BJ (cell line): ENCODE data around the genes DRD2 and ZW10.

DNA sequence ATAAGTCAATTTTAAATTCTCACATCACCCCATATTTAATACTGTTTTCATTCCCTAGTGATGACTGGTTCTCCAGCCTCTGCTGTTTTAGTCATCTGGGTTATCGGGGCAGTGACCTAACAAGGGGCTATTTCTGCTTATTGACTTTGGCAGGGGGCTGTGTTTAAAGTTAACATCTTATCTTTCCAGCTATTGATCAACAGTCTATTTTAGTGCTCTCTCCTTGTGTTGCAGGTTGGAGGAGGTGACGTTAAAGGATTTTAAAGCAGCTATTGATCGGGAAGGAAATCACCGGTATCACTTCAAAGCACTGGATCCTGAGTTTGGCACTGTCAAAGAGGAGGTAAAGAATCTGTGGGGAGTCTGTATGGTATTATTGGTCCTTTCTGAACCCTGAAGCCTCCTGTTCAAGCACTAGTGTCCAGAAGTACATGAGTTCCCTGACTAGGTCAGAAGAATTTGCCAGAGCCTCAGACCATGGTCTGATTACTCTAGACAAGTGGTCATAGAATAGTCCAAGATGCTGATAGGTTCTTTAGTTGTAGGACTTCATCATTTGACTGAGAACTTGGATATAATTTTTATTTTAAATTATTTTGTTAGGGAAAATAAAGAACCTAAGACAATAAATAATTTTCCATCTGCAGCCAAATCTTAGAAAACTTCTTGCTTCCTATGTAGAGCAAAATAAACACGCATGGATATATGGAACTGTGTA, 7.5 kb upstream of the DLAT start:
- CAGE, long polyA plus RNA: no peak
- RRBS: no CpG with 5 or more reads among the region's 5 CpGs

- CAGE, long polyA plus RNA: no peak
- RRBS: no CpG with 5 or more reads among the region's 9 CpGs
Measured at GRCh38 chr11:112120167-112120715, 33.6 kb downstream of the SDHD start.

DNA sequence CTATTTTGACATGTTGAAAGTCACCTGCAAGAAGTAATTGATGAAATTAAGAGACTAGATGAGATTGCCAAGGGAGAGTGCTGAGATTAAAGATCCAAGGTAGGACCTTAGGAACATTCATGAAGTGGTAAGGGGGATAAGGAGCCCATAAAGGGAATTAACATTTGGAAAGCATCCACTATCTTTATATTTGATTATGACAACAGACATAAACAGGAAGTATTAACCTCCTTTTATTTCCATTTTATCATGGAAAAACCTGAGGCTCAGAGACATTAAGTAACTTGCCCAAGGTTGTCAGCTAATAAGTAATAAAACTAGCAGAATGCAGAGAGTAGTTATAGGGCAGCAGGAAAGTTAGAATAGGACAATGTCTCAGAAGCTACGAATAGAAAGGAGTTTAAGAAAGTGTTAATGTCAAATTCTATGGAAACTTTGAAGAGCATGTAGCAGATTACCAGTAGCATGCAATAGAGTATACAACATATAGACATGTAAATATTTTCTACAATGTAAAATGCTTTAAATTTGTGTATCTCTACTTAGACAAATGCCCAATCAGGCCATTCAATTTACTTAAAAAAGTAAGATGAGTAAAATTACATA, 1.3 kb downstream of the BCO2 start:
- CAGE, long polyA plus RNA: no peak
- RRBS: no CpG with 5 or more reads among the region's 1 CpG

GRCh38 chr11:112270544-112270988, 9.9 kb upstream of the PLET1 start:
- CAGE, long polyA plus RNA: no peak
- RRBS: no CpG with 5 or more reads among the region's 10 CpGs

DNA sequence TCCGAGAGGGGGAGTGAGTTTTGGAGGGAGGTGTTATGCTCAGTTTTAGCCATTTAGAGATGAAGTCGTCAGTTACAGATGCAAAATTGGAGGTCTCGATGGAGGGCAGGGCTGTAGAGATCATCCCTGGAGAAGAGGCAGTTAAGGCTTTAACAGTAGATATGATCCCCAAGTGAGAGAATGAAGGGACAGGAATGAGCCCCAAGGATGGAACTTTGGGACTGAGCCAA, 108.9 kb upstream of the NCAM1 start:
- CAGE, long polyA plus RNA: no peak
- RRBS: no CpG with 5 or more reads among the region's 3 CpGs

DNA sequence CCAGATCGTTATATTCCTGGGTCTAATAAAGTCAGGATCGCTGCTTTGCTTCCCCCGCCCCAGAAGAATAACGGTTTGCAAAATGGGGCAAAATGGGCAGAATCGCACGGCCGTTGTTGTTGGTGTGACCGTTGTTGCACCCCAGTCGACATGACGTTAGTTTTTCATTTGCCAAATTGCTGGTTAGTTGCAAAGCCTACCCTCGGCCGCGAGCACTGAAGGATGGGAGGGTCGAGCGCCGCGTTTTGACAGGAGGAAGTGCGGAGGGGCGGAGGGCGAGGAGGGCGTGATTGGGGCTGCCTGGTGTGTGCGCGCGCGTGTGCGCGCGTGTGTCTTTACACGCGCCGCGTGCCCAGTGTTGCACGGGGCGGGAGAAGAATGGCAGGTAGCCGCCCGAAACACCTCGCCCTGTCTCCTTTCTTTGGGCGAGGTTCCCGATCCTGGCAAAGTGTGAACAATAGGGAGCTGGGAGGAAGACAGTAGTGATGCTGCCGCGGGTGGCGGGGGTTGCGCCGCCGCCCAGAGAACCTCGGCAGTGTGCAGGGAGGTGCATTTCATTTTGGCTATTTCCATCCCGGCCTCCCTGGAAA, 1.0 kb downstream of the NCAM1 start:
- CAGE, long polyA plus RNA: no peak
- RRBS: no CpG with 5 or more reads among the region's 47 CpGs

GRCh38 chr11:113046443-113046843, 85.2 kb downstream of the NCAM1 start:
- CAGE, long polyA plus RNA: no peak
- RRBS: no CpG with 5 or more reads among the region's 2 CpGs

DNA sequence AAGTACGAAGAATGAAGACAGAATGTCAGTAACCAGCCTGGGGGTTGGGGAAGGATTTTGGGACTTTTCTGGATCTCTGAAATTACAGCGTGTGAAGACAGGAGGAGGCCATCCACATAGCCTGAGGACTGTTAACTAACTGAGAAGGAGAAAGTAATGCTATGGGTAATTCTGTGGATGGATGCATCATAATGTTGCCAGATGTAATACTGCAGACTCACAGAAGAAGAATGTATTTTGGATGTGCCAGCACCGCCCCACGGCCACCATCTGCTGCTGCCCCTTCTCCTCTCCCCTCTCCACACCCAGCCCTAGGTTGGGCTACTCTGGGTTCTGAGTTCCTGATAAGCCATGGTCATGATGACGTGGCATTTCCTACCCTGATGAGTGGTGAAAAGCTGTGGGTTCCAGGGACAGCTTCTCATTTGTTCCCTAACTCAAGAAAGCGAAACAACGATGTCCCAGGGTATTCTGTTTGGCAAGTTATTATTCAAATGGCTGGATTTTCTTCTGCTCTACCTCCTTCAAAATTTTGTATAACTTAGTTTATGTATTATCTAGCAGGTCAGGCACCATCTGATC, 124.1 kb upstream of the TTC12 start:
- CAGE, long polyA plus RNA: no peak
- RRBS: no CpG with 5 or more reads among the region's 7 CpGs

DNA sequence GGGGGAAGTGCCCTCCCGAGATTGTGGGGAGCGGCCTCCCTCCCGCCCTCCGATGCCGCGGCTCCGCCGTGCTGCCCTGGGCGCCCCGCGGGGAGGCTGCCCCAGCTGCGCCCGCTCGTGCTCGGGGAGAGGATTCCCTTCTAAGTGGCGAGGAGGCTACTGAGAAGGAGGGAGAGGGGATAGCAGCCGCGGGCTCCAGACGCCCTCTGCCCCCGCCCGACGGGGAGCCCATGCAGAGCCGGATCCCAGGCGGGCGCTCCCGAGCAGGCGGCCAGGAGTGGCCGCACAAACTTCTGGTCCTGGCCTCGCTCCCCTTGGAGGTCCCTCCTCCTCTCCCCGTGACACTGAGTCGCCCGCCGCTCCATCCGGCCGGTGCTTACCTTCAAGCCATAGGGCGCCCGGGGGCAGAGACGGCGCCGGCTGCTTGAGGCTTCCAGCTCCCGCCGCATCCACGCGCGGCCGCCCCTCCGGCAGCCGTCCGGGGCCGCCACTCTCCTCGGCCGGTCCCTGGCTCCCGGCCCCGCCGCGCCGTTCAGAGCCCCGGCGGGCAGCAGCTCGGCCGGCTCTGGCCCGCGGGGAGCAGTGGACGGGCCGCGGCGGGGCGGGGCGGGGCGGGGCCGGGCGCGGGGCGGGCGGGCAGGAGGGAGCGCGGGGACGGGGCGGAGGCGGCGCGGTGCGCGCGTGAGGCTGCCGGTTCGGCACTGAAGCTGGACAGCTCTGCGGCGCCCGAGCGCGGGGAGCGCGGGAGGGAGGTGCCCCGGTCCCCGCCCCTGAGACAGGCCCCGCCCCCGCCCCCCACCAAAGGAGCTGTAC, at the start of gene DRD2:
DRD2 (minus strand) TSS at position 703 of the 813 bp plus-strand sequence.
- CAGE, long polyA plus RNA: no peak
- RRBS: 6% methylated on average over 41 of the region's 98 CpGs

GRCh38 chr11:113773433-113774398, at the start of gene ZW10:
Gene ZW10, minus strand, starts transcription at chr11:113773692.
- CAGE, long polyA plus RNA: start-site peak on the minus strand at chr11:113773675-113773746, 354 and 287 reads in 2 replicates
- RRBS: 1% methylated on average over 13 of the region's 47 CpGs

DNA sequence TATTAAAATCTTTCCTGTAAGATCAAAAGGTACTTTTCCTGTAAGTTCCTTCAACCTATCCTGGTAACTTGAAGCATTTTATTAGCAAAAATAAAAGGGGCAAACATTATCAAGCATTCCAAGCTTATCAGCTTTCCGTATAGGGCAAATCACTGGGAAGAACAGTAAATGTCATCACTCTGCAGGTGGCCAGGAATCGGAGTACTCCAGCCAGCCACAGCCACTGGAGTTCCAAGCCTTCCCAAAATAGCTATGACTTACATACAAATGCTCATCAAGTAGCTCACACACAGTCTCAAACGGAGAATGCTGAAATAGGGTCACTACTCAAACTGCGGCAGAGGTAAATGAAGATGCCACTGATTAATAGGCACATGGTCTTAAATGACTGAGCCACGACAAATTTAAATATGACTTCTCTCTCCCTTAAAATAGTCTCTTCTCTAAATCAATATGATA, 2.2 kb downstream of the USP28 start:
- CAGE, long polyA plus RNA: no peak
- RRBS: no CpG with 5 or more reads among the region's 5 CpGs

DNA sequence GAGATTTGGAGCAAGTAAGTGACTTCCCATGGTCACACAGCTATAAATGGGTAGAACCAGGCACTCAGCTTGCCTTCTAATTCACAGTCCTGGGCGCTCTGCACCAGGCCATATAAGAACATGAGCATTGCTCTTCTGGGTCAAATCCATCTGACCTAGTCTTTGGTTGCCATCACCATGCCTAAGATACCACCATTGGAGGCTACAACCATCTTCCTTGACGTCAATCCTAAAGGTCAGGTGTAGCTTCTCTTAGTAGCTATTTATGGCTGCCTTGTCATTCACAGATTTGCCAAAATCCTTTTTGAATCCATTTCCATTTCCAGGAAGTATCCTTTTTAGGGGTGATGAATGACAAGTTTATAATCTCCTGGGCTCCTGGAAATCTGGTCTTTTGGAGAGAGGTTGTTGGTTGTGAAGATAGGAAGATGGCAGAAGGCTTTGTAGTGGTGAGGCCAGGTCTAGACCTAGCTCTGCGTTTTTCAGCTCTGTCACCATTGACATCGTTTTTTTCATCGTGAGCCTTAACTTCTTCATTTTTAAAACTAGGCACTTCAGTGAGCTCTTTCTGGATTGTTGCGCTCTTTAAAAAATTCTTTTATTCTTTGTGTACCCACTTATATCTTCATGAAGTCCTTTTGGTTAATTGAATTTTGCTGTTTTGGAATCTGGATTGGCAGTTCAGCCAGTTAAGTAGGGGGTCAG, 11.2 kb downstream of the ZBTB16 start:
- CAGE, long polyA plus RNA: no peak
- RRBS: no CpG with 5 or more reads among the region's 6 CpGs

GRCh38 chr11:114075698-114076170, 16.2 kb downstream of the ZBTB16 start:
- CAGE, long polyA plus RNA: no peak
- RRBS: no CpG with 5 or more reads among the region's 9 CpGs

GRCh38 chr11:114082704-114083657, 23.5 kb downstream of the ZBTB16 start:
- CAGE, long polyA plus RNA: no peak
- RRBS: no CpG with 5 or more reads among the region's 29 CpGs

- CAGE, long polyA plus RNA: no peak
- RRBS: no CpG with 5 or more reads among the region's 4 CpGs
Measured at GRCh38 chr11:114086714-114087217, 27.3 kb downstream of the ZBTB16 start.

- CAGE, long polyA plus RNA: no peak
- RRBS: no CpG with 5 or more reads among the region's 6 CpGs
Measured at GRCh38 chr11:114147108-114147935, 87.8 kb downstream of the ZBTB16 start.

DNA sequence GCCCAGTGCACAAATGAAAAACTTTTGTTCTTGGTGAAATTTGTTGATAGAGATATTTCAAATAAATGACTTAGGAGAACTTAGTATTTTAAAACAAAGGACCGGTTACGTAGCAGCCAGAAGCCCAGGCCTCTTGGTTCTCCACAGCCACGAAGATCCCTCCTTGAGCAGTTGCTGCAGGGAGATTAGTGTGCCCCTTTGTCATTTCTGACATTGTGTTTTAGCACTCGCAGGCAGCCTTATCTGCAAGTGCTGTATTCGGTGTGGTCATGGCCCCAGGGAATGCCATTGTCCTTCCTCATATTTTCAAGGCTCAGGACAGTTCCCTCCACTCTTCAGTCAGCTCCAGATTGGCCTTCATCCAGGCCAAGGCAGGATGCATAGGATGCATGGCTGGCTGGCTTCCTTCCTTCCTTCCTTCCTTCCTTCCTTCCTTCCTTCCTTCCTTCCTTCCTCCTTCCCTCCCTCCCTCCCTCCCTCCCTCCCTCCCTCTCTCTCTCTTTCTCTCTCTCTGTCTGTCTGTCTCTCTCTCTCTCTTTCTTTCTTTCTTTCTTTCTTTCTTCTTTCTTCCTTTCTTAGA, 88.5 kb downstream of the ZBTB16 start:
- CAGE, long polyA plus RNA: no peak
- RRBS: no CpG with 5 or more reads among the region's 5 CpGs

- CAGE, long polyA plus RNA: no peak
- RRBS: no CpG with 5 or more reads among the region's 5 CpGs
Measured at GRCh38 chr11:114154343-114155029, 95.0 kb downstream of the ZBTB16 start.

DNA sequence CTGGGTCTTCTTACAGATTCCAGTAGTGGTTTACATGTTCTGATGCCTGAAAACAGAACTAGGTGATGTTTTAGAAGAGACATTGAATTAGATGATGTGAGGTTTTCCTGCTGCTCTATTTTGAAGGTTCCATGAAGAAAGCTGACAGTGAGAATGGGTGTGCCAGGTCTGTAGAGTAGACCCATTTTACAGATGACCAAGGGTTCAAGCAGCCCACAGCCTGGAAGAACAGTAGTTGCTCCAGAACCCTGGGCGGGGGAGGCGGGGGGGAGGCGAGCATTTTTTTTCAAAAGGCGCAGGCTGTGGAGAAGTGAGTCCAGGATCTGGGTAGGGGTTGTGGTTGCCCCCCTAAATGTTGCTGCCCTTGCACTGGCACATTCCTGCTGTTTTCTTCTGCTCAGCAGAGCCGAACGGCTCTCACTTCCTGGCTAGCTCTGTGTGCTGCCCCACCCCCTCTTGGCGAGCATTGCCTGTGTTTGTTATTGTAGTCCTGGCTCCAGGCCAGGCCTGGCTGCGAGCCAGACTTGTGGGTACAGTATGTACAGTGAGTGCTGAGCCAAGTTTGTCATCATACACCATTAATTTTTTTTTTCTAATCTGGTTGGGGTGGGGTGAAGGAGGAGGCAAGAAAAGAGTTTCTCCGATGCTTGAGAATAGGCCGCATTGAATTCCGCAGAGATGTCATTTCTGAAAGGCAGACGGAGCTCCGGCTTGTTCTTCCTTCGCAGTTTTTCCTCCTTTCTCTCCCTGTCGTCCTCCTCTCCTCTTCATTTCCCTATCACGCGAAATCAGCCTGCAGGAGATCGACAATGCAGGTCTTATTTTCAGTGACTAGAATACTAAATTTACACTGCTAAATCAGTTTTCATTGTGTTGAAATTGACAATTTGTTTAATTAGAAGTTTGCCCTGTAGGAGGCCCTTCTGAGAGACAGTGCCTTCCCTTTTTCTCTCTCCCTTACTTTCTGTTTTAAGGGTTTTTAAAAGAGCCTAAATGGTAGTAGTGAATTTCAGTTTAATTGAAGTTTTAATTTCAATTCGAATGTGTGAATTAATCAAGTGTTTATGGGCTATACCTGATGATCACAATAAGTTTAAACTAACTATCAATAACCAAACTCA, 100.5 kb downstream of the ZBTB16 start:
- CAGE, long polyA plus RNA: no peak
- RRBS: no CpG with 5 or more reads among the region's 19 CpGs

DNA sequence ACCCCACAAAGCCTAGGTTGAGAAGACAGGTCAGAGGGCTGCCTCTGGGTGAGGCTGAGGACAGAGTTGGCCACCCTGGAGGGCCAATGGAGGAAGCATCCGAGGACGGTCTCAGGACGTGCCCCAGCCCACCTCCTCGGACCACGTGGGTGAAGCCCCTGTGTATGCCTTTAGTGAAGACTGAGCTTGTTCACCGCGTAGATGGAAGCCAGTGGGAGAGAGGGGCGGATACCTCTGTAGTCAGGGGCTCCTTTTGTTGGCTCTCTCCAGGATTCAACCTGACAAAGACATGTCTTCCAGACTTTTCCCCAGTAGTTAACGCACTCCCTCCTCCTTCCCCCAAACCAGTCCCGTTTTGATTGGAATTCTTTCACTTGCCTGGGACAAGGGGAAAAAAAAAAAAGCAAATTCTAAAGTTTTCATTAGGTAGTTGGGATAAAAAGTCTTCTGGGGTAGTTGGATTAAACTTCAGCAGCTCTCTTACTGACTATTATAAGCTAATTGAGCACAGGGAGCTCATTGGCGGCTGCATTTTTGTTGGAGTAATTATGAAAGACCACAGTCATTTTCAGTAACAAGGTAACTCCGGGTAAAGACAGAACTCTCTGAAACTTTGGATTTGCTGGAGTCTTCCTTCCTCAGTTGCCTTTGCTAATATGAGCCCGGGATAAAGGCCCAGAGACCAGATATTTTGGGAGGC, 110.9 kb downstream of the ZBTB16 start:
- CAGE, long polyA plus RNA: no peak
- RRBS: 71% methylated on average over 2 of the region's 13 CpGs